ENCODE measurements around the genes DIPK2A, PLSCR5 and CPA3.

DNA sequence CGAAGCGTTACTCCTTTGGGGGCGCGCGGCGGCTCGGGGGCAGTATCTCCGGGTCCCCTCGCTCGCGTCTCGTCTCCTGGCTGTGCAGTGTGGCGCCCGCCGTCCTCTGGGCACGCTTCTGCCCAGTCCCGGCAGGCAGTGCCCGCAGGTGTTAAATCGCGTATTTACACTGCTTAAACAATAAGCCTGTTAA is 268 bp downstream of the PLS1 start:
- CAGE, long polyA plus RNA, result no peak
- RRBS, result 2% methylated on average over 9 of the region's 20 CpGs

DNA sequence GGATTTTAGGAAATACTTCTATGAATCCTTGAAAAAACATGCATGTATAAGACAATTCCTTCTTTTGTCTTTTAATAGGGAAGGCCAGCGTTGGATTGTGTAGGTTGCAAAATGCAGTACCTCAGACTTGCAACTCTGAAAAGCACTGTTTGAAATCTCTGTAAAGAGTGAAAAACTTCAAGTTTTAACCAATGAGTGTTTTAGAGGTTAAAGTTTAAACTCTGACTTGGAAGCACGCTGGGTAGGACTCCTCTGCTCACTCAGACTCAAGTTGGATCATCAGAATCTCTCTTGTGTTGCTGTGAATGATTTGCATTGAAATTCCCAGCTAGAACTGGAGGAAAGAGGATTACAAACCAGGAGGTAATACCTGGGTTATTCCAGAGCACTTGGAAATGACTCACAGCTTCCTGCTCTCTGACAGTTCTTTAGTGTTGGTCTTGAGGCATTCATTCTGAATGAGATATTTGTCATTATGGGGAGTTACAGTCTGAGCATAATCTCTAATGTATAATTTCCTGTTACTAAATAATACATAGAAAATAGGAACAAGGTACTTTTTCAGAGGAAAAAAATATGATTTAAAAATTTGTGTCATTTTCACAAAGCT is 49.1 kb downstream of the PLS1 start:
- CAGE, long polyA plus RNA, result no peak
- RRBS, result no CpG with 5 or more reads among the region's 2 CpGs

DNA sequence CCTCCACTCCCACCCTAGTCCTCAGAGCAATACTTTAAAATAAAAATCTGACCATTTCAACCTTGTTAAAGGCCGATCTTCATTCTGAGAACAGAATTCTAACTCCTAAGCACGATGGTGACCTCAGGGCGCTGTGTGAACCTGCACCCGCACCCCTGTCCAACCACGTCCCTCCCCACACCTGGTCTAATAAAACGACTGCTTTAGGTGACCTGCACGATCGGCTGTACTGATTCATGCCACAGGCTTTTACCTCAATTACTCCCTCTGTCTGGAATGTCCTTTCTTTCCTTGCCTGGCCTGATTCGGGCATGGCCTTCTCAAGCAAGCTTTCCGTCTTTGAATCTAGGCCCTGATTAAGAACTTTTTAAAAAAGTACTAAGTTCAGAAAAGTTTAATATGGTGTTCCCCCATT is 897 bp upstream of the U2SURP start:
- CAGE, long polyA plus RNA, result no peak
- RRBS, result no CpG with 5 or more reads among the region's 10 CpGs

DNA sequence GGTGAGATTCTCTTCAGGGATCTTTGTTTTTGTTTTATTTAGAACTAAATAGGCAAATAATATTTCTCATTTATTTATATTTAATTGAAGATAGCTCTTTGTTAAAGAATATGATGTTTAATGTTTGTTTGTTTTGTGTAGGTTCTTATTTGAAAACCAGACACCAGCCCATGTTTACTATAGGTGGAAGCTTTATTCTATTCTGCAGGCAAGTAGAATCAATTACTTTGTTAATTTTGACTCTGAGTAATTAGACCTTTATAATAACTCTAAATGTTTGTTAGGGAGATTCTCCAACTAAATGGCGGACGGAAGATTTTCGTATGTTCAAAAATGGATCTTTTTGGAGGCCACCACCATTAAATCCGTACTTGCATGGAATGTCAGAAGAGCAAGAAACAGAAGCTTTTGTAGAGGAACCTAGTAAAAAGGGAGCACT is 26.8 kb downstream of the U2SURP start:
- CAGE, long polyA plus RNA, result no peak
- RRBS, result no CpG with 5 or more reads among the region's 4 CpGs

GRCh38 chr3:143042747-143043508 is 41.6 kb downstream of the U2SURP start:
- CAGE, long polyA plus RNA, result no peak
- RRBS, result no CpG with 5 or more reads among the region's 5 CpGs

- CAGE, long polyA plus RNA, result no peak
- RRBS, result no CpG with 5 or more reads among the region's 11 CpGs
Measured at GRCh38 chr3:143236227-143236930, 116.8 kb downstream of the CHST2 start.

- CAGE, long polyA plus RNA, result no peak
- RRBS, result 1% methylated on average over 9 of the region's 70 CpGs
Measured at GRCh38 chr3:143971592-143972284, at the start of gene DIPK2A. Gene DIPK2A (plus strand): TSS chr3:143971823.

- CAGE, long polyA plus RNA, result no peak
- RRBS, result no CpG with 5 or more reads among the region's 7 CpGs
Measured at GRCh38 chr3:146156129-146157372, 4.4 kb downstream of the PLOD2 start.

GRCh38 chr3:146160456-146160838 is 537 bp downstream of the PLOD2 start:
- CAGE, long polyA plus RNA, result no peak
- RRBS, result 2% methylated on average over 3 of the region's 17 CpGs

GRCh38 chr3:146470407-146470858 is 1.1 kb upstream of the PLSCR2 start:
- CAGE, long polyA plus RNA, result no peak
- RRBS, result no CpG with 5 or more reads among the region's 7 CpGs

- CAGE, long polyA plus RNA, result no peak
- RRBS, result no CpG with 5 or more reads among the region's 3 CpGs
Measured at GRCh38 chr3:146605132-146605467, at the start of gene PLSCR5. Gene PLSCR5 (minus strand): TSS chr3:146605346.

- CAGE, long polyA plus RNA, result no peak
- RRBS, result under 1% methylated on average over 9 of the region's 55 CpGs
Measured at GRCh38 chr3:147418521-147419576, 9.7 kb downstream of the ZIC1 start.

DNA sequence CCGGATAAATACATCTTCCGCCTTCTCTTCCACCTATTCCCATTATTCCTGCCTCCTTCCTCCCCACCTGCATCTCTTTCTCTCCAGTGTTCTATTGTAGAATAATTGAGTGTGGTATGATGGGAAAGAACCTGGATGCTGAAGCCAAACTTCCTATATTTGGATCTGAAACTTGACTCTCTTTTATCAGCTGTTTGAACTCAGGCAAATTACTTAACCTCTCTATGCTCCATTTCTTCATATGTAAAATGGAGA is 323.1 kb downstream of the ZIC1 start:
- CAGE, long polyA plus RNA, result no peak
- RRBS, result no CpG with 5 or more reads among the region's 2 CpGs

- CAGE, long polyA plus RNA, result no peak
- RRBS, result no CpG with 5 or more reads among the region's 2 CpGs
Measured at GRCh38 chr3:148101640-148101959, 596.1 kb upstream of the AGTR1 start.

DNA sequence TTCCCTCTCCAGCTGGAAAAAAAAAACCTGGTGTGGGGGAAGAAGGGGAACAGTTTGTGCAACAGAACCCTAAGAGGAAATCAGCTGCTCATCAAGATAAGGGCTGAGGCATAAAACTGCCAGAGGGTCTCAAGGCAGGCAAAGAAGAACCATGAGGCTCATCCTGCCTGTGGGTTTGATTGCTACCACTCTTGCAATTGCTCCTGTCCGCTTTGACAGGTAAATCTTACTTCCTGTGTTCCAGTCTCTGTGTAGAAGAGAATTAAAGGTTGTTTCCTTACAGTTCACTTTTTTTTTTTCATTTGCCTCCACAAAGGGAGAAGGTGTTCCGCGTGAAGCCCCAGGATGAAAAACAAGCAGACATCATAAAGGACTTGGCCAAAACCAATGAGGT is at the start of gene CPA3:
TSS of gene CPA3 (plus strand) at position 140 of the 394 bp plus-strand sequence.
- CAGE, long polyA plus RNA, result no peak
- RRBS, result no CpG with 5 or more reads among the region's 3 CpGs

DNA sequence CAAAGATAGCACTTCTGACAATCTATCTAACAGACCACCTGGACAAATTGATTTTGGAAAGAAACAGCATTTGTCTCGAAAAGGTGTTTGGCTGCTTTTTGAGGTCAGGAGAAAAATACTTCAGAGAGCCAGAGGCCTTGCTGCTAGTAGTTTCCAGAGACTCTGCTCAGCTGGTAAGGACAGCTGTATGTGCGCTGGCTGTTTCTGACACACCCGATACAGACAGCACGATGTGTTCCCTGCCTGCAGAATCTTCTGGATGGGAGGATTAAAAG is 15.7 kb upstream of the GYG1 start:
- CAGE, long polyA plus RNA, result no peak
- RRBS, result no CpG with 5 or more reads among the region's 4 CpGs

DNA sequence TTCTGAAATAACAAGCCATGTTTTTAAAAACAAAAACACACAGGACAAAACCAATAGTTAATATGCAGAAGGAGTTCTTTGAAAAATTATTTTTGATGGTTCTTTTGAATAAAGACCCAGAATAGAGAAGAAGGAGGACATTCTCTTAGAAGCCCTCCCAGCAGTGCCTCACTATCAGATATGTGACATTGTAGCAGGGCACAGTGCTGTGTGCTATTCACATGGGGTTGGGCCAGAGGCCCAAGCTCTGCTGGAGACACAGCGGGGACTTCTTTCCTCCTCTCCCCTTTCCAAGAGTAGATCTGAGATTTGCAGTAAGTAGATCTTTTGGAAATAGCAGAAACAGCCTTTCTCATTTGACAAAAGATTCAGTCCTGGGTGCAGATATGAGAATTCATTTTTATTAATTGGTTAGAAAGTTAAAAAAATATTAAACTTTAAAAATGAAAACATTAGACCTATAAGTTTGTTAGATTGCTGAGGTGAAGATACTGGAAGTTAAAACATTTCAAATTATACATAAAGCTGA is 6.3 kb downstream of the GYG1 start:
- CAGE, long polyA plus RNA, result no peak
- RRBS, result no CpG with 5 or more reads among the region's 1 CpG

GRCh38 chr3:149011649-149012176 is 20.4 kb downstream of the GYG1 start:
- CAGE, long polyA plus RNA, result no peak
- RRBS, result 93% methylated on average over 2 of the region's 5 CpGs

- CAGE, long polyA plus RNA, result no peak
- RRBS, result 50% methylated on average over 2 of the region's 5 CpGs
Measured at GRCh38 chr3:149198157-149198874, 23.3 kb downstream of the CP start.

- CAGE, long polyA plus RNA, result no peak
- RRBS, result no CpG with 5 or more reads among the region's 14 CpGs
Measured at GRCh38 chr3:149475043-149476148, 899 bp downstream of the TM4SF4 start.

Data from AG04450 (cell line).